Glomerular endothelial cell (primary cell): ENCODE measurements around a stretch of chr18.

GRCh38 chr18:14178755-14179718, 46.8 kb upstream of the ZNF519 start:
- RAMPAGE, long total RNA = no peak

- RAMPAGE, long total RNA = no peak
Observed at GRCh38 chr18:14450691-14451012, 92.7 kb downstream of the POTEC start.

DNA sequence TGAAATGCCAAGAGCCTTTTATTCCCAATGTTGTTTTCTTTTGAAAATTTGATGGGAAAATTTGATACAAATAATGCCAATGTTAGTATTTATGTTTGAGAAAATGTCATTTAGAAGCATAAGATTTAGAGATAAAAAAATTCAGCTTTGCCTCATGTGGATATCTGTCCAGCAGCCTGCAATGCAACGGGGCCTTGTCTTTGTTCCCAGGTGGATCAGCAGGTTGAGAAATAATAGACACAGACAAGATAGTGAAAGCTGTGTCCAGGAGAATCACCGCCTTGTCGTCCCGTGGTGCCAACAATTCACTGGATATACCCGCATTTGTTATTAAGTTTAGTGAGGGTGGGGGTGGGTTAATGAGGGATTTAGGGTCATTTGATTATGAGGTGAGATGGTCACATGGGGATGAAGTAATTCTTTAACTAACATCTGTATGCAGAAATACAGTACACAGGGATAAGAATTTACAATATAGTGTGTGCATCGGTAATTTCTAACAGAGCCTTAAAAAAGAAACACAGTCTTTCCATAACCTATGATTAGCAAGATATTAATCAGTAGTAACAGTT, 50.0 kb downstream of the ANKRD30B start:
- RAMPAGE, long total RNA = no peak

GRCh38 chr18:20982475-20982871, 129.1 kb downstream of the ROCK1 start:
- RAMPAGE, long total RNA = no peak

- RAMPAGE, long total RNA = no peak
Observed at GRCh38 chr18:21048842-21049281, 62.8 kb downstream of the ROCK1 start.

GRCh38 chr18:21049282-21050002, 62.2 kb downstream of the ROCK1 start:
- RAMPAGE, long total RNA = no peak

GRCh38 chr18:21112179-21112569, 561 bp upstream of the ROCK1 start:
- RAMPAGE, long total RNA = no peak

DNA sequence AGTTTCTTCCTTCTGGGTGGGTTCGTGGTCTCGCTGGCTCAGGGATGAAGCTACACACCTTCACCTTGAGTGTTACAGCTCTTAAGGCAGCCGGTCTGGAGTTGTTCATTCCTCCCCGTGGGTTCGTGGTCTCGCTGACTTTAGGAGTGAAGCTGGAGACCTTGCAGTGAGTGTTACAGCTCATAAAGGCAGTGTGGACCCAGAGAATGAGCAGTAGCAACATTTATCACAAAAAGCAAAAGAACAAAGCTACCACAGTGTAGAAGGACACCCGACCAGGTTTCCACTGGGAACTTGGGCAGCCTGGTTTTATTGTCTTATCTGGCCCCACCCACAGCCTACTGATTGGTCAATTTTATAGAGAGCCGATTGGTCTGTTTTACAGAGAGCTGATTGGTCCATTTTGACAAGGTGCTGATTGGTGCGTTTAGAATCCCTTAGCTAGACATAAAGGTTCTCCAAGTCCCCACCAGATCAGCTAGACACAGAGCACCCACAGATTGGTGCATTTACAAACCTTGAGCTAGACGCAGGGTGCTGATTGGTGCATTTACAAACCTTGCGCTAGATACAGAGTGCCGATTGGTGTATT, 20.2 kb upstream of the ROCK1 start:
- RAMPAGE, long total RNA = no peak

DNA sequence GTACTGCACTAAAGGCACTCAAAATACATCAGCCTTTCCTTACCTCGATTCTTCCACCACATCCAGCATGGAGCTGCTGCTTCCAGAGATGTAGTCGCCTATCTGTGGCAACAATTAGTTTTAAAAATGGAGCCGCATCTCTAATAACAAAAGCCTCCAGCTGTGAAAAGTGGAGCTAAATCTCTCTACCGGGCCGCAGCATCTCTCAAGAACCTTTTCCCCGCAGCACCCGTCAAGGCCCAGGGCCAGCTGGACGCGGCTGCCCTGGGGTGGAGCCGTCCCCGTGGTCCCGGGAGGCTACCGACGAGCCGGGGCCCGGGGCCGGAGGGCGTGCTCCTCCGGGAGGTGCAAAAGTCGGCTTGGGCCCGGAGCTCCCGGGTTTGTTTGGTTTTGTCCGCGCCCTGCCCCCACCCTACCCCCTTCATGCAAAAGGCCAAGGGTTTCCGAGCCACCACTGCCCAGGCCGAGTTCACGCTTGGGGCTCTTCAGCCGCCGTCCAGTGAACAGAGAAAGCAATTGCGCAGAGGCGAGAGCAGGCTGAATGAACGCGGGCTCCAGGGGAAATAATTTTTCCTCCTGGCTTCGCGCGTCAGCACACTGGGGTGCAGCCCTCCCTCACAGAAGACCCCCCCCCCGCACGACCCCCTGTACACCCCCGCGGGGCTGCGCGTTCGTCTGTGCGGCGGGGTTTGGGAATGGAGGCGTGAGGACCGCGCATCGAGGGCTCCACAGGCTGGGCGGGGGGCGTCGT, 623 bp upstream of the GREB1L start:
- RAMPAGE, long total RNA = no peak

- RAMPAGE, long total RNA = no peak
Observed at GRCh38 chr18:21242906-21243659, 1.1 kb downstream of the GREB1L start.

- RAMPAGE, long total RNA = no peak
Observed at GRCh38 chr18:21458303-21458875, 142.1 kb downstream of the ESCO1 start.

DNA sequence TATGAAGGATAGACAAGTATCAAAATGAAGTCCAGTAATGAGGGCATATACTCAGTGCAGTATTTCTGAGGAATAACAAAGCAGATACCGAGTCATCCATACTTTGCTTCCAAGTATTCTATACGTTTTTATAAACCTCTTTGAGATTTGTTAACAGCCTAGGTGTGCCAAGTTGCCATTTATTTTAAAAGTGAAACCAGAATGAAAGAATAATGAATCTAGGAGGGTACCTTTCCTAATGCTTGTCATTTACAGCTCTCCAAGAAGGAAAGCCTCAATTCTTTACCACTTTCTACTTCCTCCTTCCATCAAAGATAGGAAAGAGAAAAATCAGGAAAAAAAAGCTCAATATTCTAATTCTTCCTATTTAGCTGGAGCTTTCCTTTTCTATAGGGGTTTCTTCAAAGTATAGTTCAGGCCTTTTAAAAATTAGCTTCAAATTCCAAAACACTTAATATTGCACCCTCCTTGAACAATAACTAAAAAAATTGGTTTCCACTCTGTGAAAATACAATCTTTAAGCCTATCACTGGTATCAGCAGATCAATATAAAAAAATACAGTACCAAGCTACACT, 71.0 kb downstream of the ESCO1 start:
- RAMPAGE, long total RNA = no peak

DNA sequence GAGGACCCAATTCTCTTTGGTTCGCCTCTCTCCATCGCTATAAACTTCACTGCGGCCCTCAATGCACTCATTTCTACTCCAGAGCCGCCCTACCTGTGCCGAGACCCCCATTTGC, 745 bp downstream of the ESCO1 start:
- RAMPAGE, long total RNA = no peak

DNA sequence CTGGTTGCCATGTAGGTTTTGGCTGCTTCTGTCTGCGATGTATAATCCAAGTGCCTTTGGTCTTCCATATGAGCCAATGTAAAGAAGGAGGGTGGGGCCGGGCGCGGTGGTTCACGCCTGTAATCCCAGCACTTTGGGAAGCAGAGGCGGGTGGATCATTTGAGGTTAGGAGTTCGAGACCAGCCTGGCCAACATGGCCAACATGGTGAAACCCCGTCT, 533 bp upstream of the ESCO1 start:
- RAMPAGE, long total RNA = no peak

GRCh38 chr18:21773405-21774028, 32.9 kb downstream of the MIB1 start:
- RAMPAGE, long total RNA = no peak

DNA sequence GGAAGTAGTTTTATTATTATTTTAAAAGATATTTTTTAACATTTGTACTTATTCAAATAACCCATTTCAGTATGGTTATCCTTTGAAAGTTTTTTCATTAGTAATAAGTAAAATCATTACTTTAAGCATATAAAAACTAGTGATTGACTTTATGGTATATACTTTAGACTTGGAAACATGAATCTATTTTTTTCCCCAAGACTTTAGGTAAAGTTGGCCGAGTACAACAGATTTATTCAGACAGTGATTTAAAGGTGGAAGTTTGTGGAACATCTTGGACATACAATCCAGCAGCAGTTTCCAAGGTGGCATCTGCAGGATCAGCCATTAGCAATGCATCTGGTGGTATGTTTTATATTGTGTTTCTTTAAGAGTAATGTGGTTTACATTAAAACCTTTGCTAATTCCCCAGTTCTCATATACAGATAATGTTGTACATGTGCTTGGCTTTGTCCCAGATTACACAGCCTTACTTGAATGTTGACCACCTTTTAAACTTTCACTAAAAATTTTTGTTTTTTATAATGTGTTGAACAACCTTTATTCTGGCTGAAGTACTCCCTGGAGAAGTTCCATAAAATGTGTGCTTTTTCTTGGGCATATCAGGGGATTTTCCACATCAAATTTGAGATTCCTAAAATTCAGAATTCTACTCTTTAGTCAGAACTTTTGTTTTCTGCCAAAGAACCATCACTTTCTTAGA, 57.4 kb downstream of the MIB1 start:
- RAMPAGE, long total RNA = no peak

DNA sequence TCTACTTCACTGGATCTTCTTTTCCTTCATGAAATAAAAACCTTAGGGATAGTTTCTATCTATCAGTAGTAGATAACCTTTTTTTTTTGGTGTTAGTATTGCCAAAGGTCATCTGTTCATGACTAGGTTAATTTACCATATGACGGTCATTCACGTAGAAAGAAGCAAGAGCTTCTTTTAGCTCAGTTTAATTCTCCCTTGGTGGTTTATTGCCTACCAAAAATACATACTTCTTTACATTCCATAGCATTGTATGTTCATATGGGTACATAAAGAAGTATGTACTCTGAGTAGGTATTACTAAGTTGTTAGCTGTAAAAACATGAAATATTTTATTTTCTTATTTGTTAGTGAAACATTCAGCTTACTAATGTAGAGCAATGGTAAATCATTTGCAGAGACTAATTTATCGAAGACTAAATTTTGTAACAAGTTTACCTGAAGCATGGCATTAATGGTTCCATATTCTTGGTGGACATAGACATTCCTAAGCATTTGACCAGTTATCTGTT, 88.3 kb downstream of the MIB1 start:
- RAMPAGE, long total RNA = no peak

DNA sequence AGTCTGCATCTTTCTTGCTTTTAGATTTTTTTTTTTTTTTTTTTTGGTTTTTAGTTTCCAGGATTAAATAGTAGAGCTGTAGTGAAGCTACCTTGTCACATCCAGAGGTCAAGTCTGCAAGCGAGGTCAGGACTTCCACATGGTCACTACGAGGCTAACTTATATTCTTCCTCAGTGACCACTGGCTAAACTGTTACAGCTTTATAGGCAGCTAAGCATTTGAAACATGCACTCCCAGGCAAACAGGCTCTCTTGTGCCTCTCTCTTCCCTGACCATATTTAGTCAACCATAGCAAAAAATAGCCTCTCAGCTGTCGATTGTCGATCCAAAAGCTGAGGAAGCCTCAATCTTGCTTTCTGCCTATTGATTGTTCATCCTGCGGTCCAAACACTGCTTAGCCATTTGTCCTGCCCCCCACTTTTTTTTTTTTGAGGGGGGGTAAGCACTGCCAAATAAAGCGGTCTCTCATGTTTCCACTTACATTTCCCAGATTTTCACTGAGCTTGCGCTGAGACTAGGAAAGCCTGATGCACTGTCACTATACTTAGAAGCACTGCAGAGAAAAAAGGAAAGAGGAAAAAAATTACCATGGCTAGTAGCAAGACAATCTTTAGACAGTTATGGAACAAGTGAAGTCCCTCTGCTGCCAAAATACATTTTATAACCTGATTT, 90.8 kb downstream of the MIB1 start:
- RAMPAGE, long total RNA = no peak

GRCh38 chr18:21865752-21866548, 125.4 kb downstream of the MIB1 start:
- RAMPAGE, long total RNA = no peak

DNA sequence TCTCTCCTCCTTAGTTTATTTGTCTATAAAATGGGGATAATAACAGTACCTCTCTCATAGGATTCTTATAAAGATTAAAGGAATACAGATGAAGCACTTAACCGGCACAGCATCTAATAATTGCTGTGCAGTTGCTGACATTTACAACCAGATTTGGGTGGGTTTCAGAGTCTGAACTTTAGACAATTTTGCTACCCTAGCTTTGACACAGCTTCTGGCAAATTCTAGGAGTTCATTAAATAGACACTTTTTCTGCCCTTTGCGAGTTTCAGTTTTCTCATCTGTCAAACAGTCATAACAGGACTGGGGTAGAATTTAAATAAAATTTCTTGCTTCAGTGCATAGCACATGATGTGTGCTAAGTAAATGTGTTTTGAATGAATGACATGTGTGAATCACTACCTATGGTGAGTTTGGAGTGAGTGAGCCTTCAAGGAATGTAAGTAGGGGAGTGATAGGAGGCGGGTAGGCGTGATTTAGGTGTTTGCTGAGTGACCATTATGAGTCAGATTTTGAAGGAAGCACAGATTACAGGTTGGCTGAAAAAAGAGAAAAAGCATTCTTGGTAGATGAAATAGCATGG, 137.2 kb upstream of the GATA6 start:
- RAMPAGE, long total RNA = no peak